Osteocyte (in vitro differentiated cells): ENCODE measurements around the genes RPL13 and MC1R.

- PRO-cap: no peak
These were observed 51.5 kb downstream of the ANKRD11 start for GRCh38 chr16:89438939-89439276.

GRCh38 chr16:89474405-89475160 is 15.8 kb downstream of the ANKRD11 start:
- PRO-cap: no peak

DNA sequence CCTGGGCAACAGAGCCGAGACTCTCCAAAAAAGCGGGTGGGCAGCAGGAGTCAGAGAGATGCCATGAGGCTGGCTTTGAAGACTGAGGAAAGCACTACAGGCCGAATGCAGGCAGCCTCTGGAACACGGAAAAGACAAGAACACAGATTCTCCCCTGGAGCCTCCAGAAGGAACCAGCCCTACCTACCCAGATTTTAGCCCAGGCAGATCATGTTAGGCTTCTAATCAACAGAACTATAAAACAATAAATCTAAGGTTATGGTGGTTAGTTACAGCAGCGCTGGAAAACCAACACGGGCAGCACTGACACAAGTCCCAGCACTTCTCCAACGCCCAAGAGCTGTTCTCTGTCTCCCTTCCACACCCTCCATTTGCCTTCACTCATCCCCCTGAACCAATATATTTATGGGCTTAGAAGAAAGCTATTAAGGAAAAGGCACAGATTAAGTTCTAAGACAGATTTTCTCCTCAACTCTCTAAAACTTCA is 7.6 kb downstream of the ANKRD11 start:
- PRO-cap: no peak

- PRO-cap: no peak
These were observed 8.5 kb upstream of the ANKRD11 start for GRCh38 chr16:89498868-89499310.

GRCh38 chr16:89507328-89507609 is 934 bp upstream of the SPG7 start:
- PRO-cap: no peak

DNA sequence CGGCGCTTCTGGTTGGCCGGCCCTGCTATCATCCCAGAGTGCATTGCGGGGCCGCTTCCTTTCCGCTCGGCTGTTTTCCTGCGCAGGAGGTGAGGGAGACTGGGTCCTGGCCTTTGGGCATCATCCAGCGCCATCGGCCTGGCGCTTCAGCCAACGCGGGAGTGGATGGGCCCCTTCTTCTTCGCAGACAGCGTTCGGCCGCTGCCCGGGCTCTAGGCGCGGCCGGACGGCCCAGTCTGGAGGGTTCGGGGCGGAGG is at the start of gene RPL13:
TSS of gene RPL13 (plus strand) at position 59 of the 257 bp plus-strand sequence.
- PRO-cap: bidirectional peak, plus-strand start at position 59 of the sequence, minus-strand start outside the sequence

GRCh38 chr16:89565041-89565582 is 4.6 kb downstream of the RPL13 start:
- PRO-cap: no peak

DNA sequence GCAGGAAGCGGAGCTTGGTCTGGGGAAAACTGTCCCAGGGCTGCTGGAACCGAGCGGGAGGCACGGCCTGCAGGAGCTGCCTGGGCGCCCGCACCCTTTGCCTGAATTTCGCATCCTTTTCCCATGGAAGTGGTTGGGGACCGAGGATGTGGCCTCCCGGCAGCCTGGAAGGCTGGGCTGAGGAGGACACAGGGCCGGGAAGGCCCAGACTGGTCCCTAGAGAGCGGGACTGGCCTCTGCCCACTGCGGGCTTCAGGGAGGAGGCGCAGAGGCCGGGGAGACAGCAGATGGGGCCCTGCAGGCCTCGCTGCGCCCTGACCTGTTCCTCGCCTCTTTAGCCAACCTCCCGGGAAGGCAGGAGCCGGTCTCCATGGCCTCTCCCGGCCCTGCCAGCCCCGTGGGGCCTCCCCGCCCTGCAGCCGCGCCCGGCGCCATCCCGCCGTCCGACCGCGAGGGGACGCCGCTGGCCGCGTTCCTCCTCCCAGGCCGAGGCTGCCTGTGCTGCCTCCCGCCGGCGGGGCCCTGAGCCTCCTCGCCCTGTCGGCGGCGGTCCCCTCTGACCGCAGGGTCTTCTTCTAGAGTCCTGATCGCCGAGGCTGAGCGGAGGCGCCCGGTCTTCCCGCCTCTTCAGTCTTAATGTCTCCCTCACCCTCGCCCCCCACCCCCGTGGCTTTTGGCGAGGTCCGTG is 1.1 kb upstream of the CPNE7 start:
- PRO-cap: no peak

DNA sequence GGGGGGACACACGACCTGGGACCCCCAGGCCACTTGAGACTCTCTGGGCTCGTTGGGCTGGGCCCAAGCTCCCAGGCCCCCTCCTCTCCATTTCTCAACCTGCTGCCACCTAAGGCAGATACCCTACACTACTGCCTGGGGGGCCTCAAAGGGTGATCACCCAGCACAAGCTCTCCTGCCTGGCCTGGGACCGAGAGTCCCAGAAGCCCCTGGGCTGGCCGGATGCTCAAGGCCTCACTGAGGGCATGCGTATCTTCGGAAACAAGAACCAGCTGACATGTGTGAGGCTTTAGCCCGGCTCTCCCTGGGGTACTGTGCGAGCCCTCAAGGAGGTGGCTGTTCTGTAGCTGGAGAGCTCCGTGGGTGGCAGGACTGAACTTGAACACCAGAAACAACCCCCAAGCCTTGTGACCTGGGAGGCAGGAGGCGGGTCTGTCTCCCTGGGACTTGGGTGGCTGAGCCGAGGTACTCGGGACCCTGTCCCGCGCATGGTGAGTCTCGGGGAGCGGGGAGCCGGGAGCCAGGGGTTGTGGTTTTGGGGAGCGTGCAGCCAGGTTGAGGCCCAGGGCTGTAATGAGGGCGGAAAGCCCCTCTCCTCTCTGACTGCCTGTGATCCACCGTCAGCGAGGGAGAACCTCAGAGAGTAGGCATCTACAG is 7.0 kb downstream of the DPEP1 start:
- PRO-cap: no peak

DNA sequence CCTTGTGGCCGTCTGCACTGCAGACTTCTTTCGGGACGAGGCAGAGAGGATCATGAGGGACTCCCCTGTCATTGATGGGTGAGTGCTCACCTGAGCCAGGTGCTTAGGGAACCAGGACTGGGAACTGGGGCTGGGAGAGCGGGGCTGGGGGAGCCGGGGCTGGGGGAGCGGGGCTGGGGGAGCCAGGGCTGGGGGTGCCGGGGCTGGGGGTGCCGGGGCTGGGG is 16.9 kb downstream of the DPEP1 start:
- PRO-cap: no peak

GRCh38 chr16:89644010-89644758 is 13.3 kb downstream of the CHMP1A start:
- PRO-cap: no peak

DNA sequence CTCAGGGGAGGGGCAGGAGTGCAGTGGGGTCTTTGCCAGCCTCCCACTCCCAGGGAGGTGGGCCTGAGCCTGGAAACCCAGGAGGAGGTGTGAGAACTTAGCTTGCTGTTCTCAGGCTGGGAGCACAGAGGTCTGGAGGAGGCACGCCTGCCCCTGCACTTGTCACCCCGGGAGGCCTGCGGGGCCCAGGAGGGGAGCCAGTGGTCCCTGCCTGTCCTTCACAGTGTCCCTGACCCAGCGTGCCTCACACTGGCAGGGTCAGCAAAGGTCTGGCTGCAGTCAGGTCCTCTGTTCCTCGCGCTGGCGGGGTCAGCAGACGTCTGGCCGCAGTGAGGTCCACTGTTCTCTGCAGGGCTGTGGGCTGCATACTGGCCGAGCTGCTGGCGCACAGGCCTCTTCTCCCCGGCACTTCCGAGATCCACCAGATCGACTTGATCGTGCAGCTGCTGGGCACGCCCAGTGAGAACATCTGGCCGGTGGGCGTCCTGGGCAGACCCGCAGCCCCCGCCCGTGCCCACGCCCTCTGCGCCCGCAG is 7.1 kb downstream of the SPATA2L start:
- PRO-cap: no peak

GRCh38 chr16:89847506-89848247 is 19.4 kb downstream of the SPIRE2 start:
- PRO-cap: no peak

GRCh38 chr16:89893381-89894020 is 20.1 kb downstream of the TCF25 start:
- PRO-cap: no peak

- PRO-cap: bidirectional peak, plus-strand start at chr16:89918862, minus-strand start at chr16:89918728
These were observed at the start of gene MC1R for GRCh38 chr16:89918212-89918968. Gene MC1R (plus strand): TSS chr16:89918862.

DNA sequence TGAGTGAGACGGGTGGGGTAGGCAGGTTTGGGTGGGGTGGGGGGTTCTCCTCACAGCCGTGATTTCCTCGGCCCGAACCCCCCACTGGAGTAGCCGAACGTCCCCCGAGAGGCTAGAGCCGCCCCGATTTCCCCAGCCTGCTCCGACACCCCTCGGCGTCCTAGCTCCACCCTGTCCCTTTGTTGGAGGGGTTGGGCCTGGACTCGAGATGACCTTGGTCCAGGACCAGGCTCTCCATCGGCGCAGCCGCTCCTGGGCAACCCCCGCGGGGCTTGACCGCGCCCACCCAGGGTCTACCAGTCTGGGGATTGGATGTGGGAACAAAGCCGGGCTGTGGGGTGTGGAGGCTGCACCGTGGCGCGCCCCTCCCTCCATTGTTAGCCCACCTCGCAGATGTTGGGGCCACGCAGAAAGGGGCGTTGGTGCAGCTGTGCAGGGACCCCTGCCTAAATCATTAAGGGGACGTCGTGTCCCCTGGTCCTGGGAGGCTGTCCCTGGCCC is 727 bp downstream of the TUBB3 start:
- PRO-cap: no peak

- PRO-cap: no peak
These were observed 8.7 kb downstream of the DEF8 start for GRCh38 chr16:89956987-89957842.

DNA sequence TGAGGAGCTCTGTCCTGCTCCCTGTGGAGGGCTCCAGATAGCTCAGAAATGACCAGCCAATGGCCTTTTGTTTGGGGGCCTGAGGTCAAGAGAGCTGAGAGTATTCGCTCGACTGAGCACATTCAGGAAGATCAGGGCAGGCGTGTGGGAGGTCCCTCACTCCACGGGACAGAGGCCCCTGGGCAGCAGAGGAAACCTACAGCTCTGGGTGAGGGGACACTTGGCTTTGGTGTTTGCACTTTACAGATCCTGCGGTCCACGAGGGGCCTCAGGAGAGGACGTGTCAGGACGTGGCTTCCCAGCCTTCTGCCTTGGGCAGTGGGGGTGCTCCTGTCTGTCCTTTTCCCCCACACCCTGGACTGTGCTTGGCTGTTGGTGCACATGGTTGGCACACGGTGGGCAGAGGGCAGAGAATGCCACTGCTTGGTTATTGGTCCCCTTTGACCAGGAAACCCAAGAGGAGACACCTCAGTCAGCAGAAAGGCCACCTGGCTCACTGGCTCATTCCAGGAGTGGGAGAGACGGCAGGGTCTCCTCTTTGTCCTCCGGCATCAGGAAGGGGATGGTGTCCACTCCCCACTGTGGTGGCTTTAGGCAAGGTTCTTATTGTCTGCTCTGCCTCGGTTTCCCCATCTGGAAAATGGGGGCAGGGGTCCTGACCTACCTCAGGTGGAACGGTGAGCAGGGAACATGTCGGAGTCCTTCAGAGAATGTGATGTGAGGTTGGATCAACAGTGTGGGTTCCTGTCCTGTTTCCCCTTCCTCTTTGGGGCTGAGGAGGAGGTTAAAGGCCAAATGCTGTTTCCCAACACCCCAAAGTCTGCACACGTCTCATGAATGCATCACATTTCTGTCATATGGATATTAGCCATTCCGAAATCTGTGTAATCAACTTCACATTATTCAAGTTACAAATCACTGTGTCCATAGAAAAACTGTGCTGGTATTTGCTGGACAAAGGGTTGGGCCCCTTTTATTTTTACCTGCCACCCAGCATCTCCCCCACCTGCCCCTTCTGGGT is 18.6 kb downstream of the DEF8 start:
- PRO-cap: no peak

- PRO-cap: no peak
These were observed 22.7 kb downstream of the DEF8 start for GRCh38 chr16:89971027-89971911.